Anterior vena cava (tissue), 1 donor: ENCODE measurements around a stretch of chr15.

DNA sequence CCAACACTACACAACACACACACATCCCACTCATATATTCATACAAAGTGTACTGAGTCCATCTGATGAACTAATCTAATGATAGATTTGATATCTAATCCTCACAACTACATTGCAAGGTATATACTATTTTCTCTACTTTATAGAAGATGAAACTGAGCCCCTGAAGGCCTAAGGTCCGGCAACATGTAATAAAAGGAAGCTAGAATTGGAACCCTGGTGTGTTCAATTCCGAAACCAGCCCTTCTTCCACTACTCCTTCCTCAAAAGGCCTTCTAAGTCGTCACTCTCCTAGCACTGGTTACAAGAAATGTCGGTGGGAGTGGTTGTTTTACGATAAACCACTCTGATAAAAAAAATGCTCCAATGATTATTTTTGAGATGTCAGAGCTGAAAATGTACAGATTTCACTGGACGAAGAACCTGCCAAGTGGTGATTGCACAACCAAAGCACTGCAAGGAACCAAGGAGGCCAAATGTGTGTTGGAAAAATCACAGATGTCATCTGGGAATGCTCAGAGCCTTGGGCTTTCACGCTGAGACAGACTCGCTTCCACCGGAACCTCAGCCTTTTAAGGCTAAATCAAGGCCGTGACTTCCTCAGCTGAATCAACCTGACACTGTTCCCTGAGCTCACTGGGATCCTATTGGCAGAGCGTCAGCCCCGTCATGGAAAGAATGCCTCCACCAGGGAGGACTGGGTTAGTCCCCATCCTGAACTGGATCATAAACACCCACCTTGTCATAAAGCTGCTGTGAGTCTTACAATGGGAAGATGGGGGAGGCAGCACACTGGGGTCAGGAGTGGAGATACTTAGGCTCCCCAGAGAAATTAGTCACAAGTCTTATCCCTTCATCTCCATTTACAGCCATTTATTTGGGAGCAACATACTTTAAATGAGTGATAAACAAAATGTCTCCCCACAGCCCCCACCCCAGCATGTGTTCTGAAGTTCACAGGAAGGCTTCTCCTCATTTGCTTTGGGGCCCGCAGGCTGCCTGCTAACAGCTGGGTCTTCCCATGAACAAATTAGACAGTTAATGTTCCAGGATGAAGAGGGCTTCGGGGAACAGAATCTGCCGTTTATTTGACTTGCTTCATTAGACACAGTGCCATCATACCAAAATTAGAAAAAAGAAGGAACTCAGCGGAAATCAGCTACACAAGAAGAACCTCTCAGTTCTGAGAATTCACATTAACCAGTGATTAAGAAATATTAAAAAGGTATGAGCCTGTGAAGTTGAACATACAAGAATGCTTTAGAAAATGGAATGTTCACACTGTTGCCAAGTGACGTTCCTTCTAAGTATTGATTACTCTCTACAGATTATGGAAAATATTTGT, 107.9 kb upstream of the THBS1 start:
- PRO-cap: bidirectional peak, plus-strand start at position 403 of the sequence, minus-strand start at position 250 of the sequence; bidirectional peak, plus-strand start at position 705 of the sequence, minus-strand start at position 574 of the sequence

GRCh38 chr15:39511255-39511655, 69.6 kb upstream of the THBS1 start:
- PRO-cap: bidirectional peak, plus-strand start at chr15:39511549, minus-strand start at chr15:39511450

- PRO-cap: bidirectional peak, plus-strand start at chr15:39580410, minus-strand start at chr15:39580316
Measured at GRCh38 chr15:39579689-39580540, 964 bp upstream of the THBS1 start.

DNA sequence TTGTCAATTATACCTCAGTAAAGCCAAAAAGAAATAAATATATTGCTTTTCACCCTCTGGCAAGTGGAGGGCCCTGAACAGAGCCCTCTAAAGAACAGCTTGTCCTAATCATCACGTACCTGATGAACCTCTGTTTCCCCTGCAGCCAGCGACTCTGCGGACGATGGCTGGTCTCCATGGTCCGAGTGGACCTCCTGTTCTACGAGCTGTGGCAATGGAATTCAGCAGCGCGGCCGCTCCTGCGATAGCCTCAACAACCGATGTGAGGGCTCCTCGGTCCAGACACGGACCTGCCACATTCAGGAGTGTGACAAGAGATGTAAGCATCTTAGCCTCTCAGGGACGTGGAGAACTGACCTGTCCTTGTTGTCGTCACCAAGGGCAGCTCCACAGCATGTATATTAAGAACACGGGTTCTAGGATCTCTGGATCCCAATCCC, 6.3 kb downstream of the THBS1 start:
- PRO-cap: no peak

DNA sequence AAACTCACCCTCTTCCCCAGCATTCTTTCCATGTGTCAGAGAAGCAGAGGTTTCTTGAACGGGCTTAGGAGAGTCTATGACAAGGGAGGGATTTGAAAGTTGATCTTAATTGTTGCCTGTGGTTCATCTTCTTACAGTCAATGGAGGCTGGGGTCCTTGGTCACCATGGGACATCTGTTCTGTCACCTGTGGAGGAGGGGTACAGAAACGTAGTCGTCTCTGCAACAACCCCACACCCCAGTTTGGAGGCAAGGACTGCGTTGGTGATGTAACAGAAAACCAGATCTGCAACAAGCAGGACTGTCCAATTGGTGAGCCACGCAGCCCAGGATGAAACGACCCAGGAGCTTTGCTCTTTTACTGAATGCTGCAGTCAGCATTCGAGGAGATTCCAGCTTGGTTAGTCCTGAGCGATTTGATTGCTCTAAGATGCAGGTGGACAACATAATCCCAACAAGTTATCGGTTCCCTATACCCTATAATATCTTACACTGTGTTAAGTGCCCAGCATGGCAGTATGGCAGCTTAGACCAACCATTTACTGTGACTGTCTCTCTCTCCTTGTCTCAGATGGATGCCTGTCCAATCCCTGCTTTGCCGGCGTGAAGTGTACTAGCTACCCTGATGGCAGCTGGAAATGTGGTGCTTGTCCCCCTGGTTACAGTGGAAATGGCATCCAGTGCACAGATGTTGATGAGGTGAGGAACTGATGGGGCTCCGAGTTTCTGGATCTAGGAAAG, 7.7 kb downstream of the THBS1 start:
- PRO-cap: no peak

DNA sequence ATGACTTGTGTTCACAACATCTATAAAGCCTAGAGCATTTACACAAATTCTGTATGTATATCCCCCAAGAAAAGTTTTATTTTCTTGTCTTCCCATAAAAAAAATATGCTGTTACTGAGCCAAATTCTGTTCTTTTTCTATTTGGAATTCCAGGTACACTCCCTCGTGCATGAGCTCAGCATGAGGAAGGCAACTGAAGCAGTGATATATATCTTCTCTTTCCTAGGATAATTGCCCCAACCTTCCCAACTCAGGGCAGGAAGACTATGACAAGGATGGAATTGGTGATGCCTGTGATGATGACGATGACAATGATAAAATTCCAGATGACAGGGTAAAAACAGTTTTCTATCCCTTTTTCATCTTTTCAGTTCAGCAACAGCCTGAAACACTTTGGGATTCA, 9.4 kb downstream of the THBS1 start:
- PRO-cap: no peak

DNA sequence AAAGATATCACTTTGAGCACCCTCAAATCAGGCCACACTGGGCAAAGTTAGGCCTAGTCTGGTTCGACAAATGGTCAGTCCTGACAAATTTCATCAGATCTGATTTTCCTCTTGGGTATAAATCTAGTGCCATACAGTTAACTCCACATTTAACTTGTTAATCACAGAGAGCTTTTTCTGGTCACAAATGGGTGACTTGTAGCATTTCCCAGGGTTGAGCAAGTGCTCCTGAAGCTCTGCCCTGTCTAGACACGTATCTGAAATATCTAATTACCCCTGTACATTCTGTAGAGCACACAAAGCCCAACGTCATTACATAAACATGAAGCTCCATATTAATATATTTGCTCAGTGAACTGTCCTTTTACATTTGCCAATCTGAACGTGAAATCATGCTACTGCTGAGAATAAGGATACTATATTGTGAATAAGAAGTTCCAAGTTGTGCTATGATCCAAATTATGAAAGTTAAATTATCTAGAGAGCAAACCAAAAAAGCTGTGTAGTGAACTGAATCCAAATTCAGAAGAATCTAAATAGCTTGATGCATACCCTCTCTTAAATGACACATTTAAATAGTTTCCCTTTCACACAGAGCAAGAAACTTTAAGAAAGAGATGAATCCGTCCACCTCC, 49.1 kb downstream of the THBS1 start:
- PRO-cap: no peak

DNA sequence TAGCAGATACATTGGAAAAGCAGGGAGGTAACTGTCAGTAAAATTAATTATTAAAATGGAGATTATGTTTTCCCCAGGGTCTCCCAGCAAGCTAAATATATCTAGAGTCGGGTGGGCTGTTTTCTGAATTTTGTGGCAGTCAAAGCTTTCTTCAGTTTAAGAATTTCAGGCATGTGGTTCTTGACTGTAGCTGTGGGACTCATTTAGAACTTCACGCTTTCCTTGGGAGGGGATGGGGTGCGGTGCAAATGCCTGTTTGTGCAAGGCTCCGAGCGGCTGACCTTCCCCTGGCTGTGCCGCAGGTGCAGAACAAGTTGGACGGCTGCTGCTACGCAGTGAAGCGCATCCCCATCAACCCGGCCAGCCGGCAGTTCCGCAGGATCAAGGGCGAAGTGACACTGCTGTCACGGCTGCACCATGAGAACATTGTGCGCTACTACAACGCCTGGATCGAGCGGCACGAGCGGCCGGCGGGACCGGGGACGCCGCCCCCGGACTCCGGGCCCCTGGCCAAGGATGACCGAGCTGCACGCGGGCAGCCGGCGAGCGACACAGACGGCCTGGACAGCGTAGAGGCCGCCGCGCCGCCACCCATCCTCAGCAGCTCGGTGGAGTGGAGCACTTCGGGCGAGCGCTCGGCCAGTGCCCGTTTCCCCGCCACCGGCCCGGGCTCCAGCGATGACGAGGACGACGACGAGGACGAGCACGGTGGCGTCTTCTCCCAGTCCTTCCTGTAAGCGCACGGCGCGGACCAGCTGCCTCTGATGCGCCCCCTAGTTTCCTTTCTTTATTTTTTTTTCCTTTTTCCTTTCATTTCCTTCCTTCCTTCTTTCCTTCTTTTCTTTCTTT, 42.4 kb downstream of the EIF2AK4 start:
- PRO-cap: bidirectional peak, plus-strand start at position 554 of the sequence, minus-strand start at position 389 of the sequence; unidirectional peak, minus-strand start at position 733 of the sequence

DNA sequence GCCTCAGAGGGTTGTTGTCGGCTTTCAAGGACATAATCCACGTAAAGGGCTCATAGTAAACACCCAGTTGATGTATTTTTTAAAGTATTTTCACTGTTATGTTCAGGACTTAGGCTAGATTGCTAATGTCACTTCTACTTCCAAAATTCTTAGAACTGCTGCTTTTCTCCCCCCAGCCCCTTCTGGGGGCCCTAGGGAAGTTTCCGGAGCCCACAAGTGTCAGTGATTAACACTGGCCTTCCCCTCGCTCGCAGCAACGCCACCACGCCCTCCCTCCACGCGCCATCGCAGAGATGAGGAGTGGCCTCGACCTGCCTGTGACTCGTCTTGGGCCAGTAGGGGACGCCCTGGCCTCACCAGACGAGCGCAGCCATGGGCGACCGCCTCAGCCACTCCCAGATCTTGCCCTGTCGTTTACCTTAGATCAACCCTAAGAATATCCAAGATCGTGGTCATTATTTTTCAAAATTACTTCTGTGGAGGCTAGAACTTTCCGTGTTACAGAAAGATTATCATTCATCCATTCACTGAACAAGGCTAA, 6.0 kb upstream of the SRP14 start:
- PRO-cap: bidirectional peak, plus-strand start at position 359 of the sequence, minus-strand start at position 184 of the sequence

GRCh38 chr15:40054784-40055167, 15.8 kb upstream of the SRP14 start:
- PRO-cap: no peak

DNA sequence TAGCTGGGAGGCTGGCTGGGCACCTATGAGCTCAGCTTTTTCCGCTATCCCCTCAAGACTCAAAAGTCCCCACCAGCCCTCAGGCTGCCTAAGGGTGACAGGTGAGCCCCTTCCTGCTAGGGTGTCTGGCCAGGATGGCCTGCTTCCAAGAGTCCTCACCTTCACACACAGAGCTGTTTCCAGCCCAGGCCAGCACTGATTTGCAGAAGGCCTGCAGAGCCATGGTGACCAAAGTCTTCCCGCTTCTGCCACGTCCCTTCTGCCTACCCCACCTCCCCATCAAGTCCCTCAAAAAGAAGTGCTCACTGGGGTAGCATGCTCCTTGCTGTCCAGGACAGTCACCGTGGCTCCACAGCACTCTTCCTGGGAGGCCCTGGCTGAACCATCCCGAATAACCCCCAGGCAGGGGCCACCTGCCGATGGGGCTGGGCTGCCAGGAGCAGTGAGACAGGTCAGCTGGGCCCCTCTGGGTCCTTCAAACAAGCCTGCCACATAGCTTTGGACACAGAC, 20.4 kb downstream of the BMF start:
- PRO-cap: no peak

- PRO-cap: bidirectional peak, plus-strand start at chr15:40106751, minus-strand start at chr15:40106621
Measured at GRCh38 chr15:40106464-40107315, 2.0 kb downstream of the BMF start.

DNA sequence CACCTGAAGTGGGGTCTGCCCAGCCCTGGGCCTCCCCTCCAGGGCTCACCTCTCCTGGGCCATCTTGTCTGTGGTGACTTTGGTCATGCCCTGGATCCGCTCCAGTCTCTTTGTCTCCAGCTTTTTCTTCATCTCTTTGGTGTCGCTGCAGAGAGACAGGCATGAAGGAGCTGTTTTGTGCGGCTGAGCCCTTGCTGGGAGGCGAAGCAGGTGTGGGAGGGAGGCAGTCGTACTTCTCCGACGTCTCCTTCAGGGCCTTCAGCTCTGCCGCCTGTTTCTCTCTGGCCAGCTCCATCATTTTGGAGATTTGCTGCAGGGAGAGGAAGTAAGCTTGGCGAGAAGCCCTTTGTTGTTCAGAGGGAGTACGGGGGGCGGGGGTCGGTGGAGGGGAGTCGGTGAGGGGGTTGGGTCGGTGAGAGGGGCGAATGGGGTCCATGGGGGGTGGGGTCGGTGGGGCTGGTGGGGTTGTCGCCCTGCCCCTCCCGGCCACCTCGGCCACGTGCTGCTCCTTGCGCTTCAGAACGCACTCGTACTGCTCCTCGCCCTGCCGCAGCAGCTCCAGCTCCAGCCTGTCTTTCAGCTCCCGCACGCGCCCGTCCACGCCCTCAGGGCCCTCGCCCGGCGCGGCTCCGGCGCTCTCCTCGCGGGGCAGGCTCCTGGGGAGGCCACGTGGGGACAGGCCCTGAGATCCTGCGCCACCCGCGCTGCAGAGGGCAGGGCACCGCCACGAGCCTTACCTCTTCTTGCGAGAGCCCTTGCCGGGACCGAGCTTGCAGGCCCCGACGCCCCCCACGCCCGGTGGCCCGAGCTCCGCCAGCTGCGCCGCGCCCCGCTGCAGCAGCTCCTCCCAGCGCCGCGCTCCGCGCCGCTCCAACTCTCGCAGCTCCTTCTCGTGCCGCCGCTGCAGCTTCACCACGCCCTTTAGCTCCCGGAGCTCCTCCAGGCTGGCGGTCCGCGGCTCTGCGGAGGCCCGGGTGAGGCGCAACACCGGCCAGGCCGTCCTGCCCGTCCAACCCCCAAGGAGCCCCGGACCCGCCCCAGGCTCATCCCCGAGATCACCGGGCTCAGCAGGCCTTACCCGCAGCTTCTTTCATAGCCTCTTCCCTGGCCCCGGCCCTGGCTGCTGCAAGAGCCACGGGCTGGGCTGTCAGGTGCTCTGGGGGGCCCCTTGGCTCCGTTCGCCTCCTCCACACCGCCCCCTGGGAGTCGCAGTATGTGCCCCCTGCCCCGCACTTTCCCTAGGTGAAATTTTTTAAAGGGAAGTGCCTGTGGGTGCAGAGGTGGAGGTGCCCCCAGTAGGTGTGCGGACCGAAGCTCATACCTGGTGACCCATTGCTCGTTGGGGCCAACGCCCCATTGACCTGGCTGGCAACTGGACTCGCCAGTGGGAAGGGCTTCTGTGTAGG, 8.2 kb upstream of the ANKRD63 start:
- PRO-cap: no peak

GRCh38 chr15:40421783-40422175, 16.2 kb downstream of the IVD start:
- PRO-cap: no peak

- PRO-cap: unidirectional peak, minus-strand start at chr15:40442246
Measured at GRCh38 chr15:40442098-40442670, 1.4 kb downstream of the BAHD1 start.

DNA sequence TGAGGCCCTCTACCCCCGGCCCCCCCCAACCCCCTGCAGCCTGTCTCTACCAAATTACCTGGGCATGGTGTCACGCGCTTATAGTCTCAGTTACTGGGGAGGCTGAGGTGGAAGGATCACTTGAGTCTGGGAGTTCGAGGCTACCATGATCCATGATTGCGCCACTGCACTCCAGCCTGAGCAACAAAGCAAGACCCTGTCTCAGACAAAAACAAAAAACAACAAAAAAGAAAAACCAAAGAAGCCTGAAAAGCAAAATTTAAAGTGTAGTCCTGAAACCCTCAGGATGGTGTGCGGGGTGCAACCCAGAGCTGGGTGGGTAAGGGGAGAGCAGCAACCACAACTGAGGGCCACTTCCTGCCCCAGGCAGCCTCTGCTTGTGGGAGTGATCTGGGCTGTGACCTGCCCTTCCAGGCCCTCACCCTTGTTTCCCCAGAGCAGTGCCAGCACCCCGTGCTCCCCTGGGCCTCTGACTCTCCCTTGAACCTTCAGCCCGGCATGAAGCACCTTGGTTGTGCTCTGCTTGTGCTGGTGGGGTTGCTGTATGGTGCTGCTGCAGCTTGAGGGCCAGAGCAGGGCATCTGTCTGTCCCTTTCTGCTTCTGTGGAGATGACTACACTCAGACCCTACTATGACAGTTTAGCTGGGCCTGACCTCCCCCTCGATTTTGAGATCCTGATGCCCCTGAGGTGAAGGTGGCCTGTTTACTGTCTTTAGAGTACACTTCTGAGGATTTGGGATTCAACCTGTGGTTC, 13.2 kb downstream of the BAHD1 start:
- PRO-cap: no peak

DNA sequence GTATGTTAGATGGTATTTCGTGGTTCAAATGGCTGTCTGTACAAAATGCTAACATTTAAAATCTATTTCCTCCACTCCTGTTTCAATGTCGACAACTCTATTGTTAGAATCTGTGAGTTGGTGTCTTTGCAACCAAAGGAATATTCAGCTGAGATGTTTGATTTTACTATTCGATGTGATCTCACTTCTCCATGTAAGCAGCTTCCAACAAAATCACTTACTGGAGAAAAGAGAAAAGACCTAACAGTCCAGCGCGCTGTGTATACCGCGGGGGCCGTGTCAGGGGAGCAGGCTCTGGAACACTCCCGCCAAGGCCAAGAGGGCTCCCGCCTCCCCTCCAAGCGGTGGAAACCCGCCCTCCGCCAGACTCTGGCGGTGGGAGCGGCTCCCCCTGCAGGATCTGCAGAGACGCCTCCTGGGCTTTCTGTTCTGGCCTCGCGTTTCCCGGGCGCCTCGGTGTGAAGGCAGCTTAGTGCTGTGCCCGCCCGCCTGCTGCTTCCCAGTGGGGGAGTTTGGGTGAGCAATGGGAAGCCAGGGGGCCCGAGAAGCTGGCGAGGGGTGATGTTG, 36.1 kb downstream of the CHST14 start:
- PRO-cap: no peak

DNA sequence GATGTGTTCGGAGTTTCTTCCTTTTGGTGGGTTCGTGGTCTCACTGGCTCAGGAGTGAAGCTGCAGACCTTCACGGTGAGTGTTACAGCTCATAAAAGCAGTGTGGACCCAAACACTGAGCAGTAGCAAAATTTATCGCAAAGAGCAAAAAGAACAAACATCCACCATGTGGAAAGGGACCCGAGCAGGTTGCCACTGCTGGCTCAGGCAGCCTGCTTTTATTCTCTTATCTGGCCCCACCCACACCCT, 18.8 kb upstream of the RAD51 start:
- PRO-cap: no peak

DNA sequence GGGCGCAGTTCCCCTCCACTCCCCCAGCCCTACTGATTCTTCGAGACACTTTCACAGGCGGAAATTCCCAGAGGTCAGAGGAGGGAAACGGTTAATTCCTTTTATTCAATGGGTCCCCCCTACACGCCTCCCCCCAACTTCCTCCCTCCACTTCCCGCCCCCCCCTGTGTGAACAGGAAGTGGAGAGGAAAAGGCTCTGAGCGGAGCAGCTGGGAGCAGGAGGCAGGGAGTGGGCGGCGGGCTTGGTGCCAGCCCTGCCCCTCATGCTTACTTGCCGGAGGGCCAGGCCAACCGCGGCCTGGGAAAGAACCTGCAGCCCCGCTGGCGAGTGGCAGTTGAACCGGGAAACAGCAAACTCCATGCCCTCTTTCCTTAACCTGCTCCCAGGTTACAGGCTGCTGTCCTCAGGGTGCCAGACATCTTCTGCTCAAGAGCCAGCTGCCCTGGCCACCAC, 12.7 kb downstream of the VPS18 start:
- PRO-cap: no peak

DNA sequence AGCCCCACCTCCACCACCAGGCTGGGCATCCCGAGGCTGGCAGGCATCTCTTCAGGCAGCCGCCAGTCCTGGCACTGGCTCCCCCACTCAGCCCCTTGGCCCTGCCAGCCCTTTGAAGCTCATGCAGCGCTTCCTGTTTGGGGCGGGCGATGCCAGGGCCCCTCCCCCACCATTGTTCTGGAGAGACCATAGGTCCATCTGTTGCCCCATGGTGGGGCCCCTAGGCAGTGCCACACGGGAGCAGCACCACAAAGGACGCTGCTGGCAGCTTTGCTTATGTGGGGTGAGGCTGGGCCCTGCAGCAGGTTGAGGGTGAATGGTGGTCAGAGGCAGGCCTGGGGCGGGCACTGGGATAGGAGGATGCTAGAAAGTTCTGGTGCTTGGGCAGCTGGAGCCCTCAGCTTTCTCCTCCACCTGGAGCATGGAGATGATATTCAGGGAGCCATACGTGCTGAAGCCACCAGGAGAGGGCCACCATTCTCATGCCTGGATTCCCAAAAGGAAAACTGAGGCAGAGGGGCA, 13.2 kb downstream of the VPS18 start:
- PRO-cap: no peak